Adrenal gland (tissue), 7 donors: ENCODE measurements around a stretch of chr18.

DNA sequence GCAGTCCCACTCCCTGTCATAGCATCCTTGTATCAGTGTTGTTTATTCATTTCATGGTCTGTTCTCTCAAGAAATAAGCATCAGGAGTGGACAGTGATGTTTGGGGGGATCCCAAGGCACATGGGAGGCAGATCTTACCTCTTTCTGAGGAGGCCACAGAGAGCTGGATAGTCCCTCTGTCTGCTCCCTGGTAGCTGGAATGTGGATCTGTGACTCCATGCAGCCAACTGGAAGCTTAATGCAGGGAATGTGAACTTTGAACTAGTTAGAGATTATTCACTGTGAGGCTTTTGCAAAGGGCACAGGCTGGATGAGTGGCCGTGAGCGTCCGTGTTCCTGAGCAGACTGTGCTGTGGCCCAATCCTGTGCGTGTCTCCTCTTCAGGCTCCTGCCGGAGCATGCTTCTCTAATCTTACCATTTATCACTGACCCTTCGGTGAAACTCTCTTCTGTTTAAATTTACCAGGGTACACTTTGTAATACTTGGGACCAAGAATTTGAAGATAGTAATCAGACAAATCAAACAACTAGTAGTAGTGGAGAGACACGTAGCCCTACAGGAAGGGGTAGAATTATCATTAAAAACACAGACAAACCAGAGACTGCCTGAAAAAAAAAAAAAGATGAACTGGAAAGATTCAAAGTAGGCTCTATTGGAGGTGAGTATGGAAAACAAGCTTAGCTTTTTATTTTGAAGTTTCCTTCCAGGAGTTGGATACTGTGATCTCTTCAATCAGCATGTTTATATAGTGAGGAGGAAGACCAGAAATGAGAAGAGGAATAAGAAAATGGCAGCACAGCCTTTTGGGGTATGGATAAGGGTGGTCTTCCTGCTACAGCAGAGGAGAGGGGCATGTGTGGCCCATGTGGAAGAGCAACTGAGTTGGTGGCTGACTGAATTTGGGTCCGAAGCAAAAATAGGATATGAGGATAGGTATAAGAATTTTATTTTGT is 187.8 kb downstream of the PTPRM start:
- PRO-cap, 3 experiments: no peak in any of the 3 experiments
- RAMPAGE, long total RNA, 4 experiments: no peak in any of the 4 experiments
- RRBS: no CpG with 5 or more reads among the region's 8 CpGs

DNA sequence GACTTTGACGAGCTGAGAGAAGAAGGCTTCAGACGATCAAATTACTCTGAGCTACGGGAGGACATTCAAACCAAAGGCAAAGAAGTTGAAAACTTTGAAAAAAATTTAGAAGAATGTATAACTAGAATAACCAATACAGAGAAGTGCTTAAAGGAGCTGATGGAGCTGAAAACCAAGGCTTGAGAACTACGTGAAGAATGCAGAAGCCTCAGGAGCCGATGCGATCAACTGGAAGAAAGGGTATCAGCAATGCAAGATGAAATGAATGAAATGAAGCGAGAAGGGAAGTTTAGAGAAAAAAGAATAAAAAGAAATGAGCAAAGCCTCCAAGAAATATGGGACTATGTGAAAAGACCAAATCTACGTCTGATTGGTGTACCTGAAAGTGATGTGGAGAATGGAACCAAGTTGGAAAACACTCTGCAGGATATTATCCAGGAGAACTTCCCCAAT is 400.4 kb downstream of the PTPRM start:
- PRO-cap, 3 experiments: no peak in any of the 3 experiments
- RAMPAGE, long total RNA, 4 experiments: no peak in any of the 4 experiments
- RRBS: no CpG with 5 or more reads among the region's 8 CpGs

- PRO-cap, 3 experiments: no peak in any of the 3 experiments
- RAMPAGE, long total RNA, 4 experiments: no peak in any of the 4 experiments
- RRBS: no CpG with 5 or more reads among the region's 8 CpGs
These were observed 478.7 kb downstream of the PTPRM start for GRCh38 chr18:8045800-8046316.

DNA sequence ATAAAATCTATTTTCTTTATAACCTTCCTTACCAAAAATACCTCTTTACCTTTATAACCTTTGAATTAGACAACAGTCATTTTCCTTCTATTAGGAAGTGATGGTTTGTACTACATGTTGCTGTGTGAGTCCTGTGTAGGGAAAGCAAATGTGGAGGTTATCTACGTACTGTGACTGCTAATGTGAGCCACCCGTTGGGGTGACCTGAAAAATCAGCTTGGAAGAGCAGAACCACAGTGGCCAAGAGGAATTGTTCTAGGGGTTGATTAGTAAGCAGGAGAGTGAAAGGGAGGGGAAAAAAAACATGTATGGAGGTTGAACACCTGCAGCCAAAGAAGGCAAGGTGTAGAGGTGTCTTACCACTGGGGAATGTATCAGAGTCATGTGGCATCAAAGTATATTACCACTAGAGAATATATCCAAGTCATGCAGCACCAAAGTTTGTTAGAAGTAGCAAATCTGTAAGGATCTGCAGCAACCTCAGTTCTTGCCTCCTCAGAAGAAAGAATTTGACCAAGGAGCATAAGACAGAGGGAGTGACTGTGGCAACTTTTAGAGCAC is 429.3 kb upstream of the RAB12 start:
- PRO-cap, 3 experiments: no peak in any of the 3 experiments
- RAMPAGE, long total RNA, 4 experiments: no peak in any of the 4 experiments
- RRBS: no CpG with 5 or more reads among the region's 2 CpGs

DNA sequence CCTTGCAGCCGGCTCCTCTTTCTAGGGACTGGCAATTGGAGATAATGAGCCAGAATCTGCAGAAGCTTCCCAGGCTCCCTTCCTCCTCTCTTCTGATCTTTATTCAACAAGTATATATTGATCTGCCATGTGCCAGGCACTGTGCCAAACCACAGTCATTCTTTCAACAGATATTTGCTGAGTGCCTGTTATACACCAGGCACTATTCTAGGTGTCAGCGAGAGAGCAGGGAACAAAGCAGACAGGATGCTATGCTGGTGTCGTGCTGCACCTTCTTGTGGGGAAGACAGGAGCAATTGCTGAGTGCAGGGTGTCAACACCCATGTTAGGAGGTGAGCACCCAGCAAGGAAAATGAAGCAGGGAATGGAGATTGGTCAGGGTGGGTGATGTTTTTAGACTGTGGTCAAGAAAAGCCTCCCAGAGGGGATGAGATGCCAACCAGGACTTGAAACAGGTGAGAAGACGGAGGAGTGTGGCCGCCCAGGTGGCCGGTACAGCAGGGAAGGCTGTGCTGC is 307.7 kb upstream of the RAB12 start:
- PRO-cap, 3 experiments: no peak in any of the 3 experiments
- RAMPAGE, long total RNA, 4 experiments: no peak in any of the 4 experiments
- RRBS: no CpG with 5 or more reads among the region's 6 CpGs

DNA sequence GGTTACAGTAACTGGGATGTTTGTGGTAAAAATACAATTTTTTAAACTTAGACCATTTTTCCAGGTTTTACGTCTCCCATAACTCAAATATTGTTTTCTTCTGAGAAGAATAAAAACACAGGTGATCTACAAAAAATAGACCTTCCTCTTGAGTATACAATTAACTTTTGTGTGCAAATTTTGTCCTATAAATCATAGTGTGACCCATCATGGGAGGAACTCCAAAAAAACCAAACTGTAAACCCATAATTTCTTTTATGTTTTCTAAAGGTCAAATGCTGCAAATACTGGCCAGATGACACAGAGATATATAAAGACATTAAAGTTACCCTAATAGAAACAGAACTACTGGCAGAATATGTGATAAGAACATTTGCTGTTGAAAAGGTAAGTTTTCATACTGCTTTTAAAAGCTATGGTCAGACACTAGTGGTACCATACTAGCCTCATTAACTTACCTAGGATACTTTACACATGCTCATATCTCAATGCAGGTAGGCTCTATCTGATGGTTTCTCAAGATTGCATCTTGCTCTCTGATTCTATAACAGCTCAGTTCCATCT is 238.5 kb upstream of the RAB12 start:
- PRO-cap, 3 experiments: no peak in any of the 3 experiments
- RAMPAGE, long total RNA, 4 experiments: no peak in any of the 4 experiments
- RRBS: no CpG with 5 or more reads among the region's 1 CpG

DNA sequence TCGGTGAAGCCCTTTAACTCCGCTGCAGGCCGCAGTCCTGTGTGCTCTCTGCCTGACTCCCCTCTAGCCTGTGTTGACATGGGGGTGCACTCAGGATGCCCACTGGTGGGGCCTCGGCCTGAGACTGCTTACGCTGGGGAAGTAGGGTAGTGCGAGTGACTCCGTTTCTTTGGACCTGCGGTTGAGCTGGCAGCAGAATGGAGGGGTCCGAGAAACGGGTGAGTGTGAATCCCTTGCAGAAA is 5.7 kb downstream of the RAB12 start:
- PRO-cap, 3 experiments: no peak in any of the 3 experiments
- RAMPAGE, long total RNA, 4 experiments: no peak in any of the 4 experiments
- RRBS: no CpG with 5 or more reads among the region's 10 CpGs

GRCh38 chr18:8755481-8755870 is 50.1 kb downstream of the MTCL1 start:
- PRO-cap, 3 experiments: no peak in any of the 3 experiments
- RAMPAGE, long total RNA, 4 experiments: no peak in any of the 4 experiments
- RRBS: no CpG with 5 or more reads among the region's 3 CpGs

DNA sequence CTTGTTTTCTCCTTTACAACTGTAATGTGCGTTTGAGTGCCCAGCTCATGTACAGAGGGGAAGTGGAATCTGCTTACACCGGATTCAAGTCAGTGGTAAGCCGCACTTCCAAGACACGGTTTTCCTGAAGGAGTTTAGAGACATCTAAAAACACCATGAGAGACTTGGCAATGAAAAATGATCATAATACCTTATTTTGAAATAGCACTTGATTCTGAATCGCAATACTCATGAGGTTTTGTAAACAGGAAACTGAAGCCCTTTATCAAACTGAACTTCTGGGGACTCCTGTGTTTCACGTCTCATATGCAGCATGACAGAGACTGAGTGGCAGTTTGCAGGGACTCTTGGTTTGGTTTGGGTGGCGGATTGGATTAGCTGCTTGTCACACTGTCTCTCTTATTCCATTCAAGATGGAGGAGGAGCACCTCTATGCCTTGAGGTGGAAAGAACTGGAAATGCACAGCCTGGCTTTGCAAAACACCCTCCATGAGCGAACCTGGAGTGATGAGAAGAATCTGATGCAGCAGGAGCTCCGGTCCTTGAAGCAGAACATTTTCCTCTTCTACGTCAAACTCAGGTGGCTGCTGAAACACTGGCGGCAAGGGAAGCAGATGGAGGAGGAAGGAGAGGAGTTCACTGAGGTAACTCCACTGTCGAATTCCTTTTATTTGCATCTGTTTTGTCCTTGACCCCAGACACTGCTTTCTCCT is 90.6 kb downstream of the MTCL1 start:
- PRO-cap, 3 experiments: no peak in any of the 3 experiments
- RAMPAGE, long total RNA, 4 experiments: no peak in any of the 4 experiments
- RRBS: no CpG with 5 or more reads among the region's 12 CpGs

GRCh38 chr18:8806678-8807330 is 101.4 kb downstream of the MTCL1 start:
- PRO-cap, 3 experiments: no peak in any of the 3 experiments
- RAMPAGE, long total RNA, 4 experiments: no peak in any of the 4 experiments
- RRBS: no CpG with 5 or more reads among the region's 20 CpGs

DNA sequence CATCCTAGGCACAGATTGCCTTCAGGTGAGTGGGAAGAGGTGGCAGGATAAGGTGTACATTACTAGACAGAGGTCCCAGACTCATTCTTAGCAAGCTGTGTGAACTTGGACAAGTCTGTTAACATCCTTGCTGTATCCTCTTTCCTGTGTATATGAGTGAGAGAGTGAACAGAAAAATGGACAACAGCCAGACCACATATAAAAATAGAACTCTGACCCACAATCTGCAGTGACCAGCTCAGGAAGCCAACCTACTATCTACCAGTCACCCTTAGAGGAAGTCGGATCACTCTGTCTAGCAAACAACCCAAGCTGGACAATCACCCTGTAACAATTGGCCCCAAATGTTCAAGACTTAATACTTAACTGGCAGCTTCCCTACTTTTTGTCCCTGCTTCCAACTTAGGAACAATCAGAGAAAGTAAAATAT is 158.6 kb upstream of the NDUFV2 start:
- PRO-cap, 3 experiments: no peak in any of the 3 experiments
- RAMPAGE, long total RNA, 4 experiments: no peak in any of the 4 experiments
- RRBS: no CpG with 5 or more reads among the region's 1 CpG

DNA sequence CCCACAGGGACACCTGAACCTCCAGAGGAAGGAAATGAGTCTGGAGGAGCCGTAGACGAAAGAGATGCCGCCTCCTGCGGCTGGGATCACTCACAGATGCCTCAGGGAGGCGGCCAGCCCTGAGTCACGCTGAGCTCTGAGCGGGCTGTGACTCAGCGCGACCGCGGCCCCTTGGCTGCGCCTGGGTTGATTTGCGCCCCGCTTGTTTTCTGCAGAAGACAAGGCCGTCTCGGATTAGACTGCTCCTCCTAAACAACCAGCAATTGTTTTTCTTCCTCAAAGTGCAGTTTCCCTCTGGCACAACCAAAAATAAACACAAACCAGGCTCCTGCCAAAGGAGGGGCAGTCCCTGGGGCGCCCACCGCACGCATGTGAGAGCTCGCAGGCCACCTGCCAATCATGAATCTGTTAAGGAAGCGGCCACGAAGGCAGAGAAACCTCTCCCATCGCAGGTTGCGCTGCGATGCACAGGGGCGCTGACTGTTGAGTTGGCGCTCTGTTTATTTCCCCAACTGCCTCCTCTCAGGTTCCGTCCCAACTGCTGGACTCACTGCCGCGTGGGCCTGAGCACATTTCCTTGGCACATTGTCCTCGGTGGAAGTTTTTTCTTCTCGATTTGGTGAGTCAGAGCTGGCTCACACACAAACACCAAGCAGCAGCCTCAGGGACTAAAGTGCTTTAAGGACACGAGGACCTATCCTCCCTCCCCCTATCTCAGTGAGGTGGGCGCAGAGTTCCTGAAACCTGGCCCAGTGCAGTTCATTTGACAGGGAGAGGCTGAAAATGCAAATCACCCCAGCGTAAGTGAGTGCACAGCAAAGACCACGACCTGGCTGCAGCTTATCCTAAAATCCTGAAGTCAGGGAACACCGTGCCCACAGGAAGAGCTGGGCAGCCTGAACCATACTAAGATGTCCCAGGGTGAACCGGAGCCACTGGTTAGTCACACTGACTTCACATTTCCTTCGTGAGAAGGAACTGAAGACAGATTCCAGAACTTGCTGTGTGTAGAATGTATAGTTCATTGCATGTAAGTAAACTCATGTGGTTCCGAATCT is 85.0 kb upstream of the NDUFV2 start:
- PRO-cap, 3 experiments: peak in 3 of 3 experiments; most common plus-strand start position 214 of the sequence (in 2); most common minus-strand start position 98 of the sequence (in 3)
- RAMPAGE, long total RNA, 4 experiments: no peak in any of the 4 experiments
- RRBS: no CpG with 5 or more reads among the region's 40 CpGs

DNA sequence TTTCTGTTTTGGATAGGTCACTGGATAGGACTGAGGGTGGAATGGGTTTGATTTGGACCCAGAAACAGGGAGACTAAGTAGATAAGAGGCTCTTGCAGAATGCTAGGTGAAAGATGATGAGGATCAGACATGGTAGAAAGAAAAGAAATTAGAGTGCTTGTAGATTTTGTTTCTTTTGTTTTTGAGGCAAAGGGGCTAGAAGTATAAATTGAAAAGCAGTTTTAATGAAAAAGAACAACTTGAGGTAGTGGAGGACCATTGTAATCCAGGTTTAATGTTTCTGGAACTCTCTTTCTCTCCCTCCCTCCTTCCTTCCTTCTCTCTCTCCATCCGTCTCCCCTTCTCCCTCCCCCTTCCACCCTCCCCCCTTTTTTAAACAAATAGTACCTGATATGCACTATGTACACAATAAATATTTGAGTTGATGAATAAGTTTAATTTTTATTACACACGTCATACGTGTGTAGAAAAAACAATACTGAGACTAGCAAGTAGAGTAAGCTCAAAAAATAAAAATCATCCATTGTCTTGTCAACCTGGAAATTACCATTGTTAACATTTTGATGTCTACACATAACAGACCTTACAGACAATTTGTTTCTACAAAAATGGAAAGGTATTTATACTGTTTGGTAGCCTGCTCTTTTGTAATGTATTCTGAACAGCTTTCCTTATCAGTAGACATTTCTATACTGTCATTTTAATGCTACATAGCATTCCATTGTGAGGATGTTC is 2.0 kb downstream of the NDUFV2 start:
- PRO-cap, 3 experiments: no peak in any of the 3 experiments
- RAMPAGE, long total RNA, 4 experiments: no peak in any of the 4 experiments
- RRBS: no CpG with 5 or more reads among the region's 3 CpGs

DNA sequence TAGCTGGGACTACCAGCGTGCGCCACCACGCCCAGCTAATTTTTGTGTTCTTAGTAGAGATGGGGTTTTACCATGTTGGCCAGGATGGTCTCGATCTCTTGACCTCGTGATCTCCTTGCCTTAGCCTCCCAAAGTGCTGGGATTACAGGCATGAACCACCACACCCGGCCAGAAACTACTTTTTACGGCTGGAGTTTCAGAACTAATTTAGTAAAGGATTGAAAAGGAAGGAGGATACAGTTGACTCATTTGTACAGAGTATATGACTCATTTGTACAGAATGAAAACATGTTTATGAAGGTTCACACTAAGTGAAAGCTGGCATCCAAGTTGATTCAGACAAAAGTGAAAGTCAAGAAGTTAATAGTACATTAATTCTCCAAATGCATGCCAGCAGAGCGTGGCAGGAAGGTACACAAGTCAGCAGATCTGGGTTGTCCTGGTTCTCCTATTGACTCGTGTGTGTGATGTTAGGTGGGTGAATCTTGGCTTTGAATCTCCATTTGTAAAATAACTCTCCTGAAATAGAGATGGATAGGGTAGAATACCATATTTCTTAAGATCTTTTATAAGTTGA is 14.8 kb downstream of the NDUFV2 start:
- PRO-cap, 3 experiments: peak in 1 of 3 experiments; most common plus-strand start position 393 of the sequence (in 1); most common minus-strand start position 177 of the sequence (in 1)
- RAMPAGE, long total RNA, 4 experiments: no peak in any of the 4 experiments
- RRBS: no CpG with 5 or more reads among the region's 9 CpGs

- PRO-cap, 3 experiments: no peak in any of the 3 experiments
- RAMPAGE, long total RNA, 4 experiments: no peak in any of the 4 experiments
These were observed 97.5 kb upstream of the TWSG1 start for GRCh38 chr18:9237079-9237475.

- PRO-cap, 3 experiments: no peak in any of the 3 experiments
- RAMPAGE, long total RNA, 4 experiments: no peak in any of the 4 experiments
- RRBS: no CpG with 5 or more reads among the region's 7 CpGs
These were observed 46.4 kb upstream of the RALBP1 start for GRCh38 chr18:9428787-9429406.

DNA sequence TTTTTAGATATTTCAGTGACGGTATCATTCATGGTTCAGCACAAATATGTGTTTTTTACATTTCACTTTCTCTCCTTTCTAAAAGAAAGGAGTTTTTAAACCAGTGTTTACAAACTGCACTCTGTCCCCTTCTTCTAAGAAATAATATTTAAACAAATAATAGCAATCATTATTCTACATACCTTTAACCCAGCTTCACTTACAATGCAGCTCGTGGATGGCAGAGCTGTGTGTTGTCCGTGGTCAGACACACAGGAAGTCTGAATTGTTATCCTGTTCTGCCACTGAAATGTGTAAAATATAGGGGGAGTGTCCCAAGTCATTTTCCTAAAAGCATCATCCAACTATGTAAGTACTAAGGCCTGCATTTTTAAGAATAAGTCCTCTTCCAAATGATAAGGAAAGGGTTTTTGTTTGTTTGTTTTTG is 2.6 kb upstream of the PPP4R1 start:
- PRO-cap, 3 experiments: no peak in any of the 3 experiments
- RAMPAGE, long total RNA, 4 experiments: no peak in any of the 4 experiments
- RRBS: no CpG with 5 or more reads among the region's 3 CpGs

DNA sequence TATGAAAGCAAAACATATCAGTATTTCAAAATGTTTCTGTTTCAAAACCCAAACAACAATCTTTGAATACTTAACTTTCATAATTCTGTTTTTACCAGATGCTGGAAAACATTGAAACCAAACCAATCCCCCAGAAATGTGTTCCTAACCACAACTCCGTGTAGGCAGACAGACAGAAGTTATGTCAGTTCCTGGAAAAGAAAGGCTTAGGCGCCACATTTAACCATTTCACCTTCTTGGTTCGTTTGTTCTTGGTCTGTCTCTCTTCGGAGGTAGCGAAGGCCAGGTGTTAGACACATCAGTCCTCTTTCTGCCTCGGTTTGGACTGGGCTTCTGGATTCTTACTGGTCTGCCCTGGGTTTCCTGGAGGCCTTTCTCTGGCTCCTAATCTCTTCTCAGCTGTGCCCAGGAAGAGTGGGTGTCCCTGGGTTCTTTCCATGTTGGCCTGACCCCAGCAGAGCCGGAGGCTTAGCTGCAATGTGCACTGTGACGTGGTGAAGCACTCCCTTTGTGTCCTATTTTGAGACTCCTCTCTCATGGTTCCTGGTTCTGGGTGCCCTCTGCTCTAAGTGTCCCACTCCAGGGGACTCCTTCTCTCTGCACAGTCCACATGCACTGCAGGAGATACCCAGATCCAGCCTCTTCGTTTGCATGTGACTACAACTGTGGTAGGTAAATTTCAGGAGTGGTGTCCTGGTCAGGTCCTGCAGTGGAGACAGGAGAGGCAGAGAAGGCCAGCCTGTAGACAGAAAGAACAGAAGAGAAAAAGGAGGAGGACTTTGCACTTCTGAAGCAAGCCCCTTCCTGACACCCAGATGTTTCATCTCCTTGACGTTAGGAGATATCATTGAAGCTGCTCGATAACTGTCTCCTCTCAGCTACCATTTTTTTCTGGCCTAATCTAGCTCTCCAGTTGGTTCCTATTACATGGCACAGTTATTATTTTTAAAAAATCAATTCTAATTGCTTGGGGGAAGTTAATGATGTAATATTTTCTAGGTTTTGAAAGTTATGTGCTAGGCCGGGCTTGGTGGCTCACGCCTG is 22.9 kb upstream of the RAB31 start:
- PRO-cap, 3 experiments: peak in 1 of 3 experiments; most common minus-strand start position 442 of the sequence (in 1)
- RAMPAGE, long total RNA, 4 experiments: no peak in any of the 4 experiments
- RRBS: no CpG with 5 or more reads among the region's 13 CpGs

GRCh38 chr18:9737221-9737793 is 29.2 kb downstream of the RAB31 start:
- PRO-cap, 3 experiments: no peak in any of the 3 experiments
- RAMPAGE, long total RNA, 4 experiments: no peak in any of the 4 experiments
- RRBS: no CpG with 5 or more reads among the region's 9 CpGs

GRCh38 chr18:9827258-9828695 is 58.0 kb upstream of the TXNDC2 start:
- PRO-cap, 3 experiments: peak in 3 of 3 experiments; most common plus-strand start chr18:9828514 (in 2); most common minus-strand start chr18:9828353 (in 3)
- RAMPAGE, long total RNA, 4 experiments: no peak in any of the 4 experiments
- RRBS: no CpG with 5 or more reads among the region's 22 CpGs